ENCODE measurements around a stretch of chr2.

DNA sequence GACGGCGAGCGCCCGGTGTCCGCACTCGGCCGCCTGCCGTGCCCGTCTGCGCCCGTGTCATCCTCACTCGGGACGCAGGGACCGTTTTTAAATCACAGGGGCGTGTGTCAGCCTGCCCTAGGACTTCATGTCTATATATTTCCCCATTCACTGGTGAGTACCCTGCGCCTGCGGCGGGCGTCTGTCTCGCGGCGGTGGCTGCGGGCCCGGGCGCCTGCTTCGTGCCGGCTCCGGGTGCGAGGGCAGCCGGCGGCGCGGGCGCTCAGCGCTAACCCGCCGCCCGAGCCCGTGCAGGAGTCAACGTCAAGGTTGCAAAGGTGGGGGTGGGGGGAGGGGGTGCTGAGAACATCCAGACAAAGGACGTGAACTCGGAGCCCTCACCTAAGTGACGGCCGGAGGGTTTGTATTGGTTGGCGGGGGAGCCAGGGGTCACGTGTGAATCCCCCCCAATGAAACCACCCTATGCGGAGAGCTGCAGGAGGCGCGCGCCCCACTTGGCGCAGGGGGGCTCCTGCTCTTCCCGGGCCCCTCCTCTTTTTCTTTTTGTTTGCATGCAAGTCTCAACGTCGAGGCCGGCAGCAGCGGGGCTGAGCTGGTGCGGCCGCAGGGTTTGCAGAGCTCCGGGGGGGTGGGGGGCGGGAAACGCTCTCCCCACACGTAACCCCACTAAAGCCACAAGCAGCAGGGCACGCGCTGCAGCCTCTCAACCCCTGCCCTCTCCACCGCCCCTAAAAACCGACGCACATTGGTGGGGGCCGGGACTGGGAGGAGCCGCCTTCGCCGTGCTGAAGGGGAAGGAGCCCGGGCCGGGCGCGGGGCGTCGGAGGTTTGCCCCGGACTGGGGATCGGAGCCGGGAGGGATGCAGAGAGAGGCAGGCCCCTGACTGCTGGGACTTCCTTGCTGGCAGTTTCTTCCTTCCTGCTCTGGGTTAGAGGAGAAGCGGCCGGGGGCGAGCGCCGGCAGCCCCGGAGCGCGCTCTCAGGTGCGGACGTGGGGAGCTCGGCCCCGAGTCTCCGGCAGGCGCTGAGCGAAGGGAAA, 597 bp downstream of the LBH start:
- PRO-cap: bidirectional peak, plus-strand start at position 463 of the sequence, minus-strand start at position 387 of the sequence; unidirectional peak, plus-strand start at position 745 of the sequence; unidirectional peak, plus-strand start at position 795 of the sequence; unidirectional peak, plus-strand start at position 932 of the sequence

GRCh38 chr2:30233354-30233916, 2.1 kb downstream of the LBH start:
- PRO-cap: no peak

- PRO-cap: no peak
These were observed 25.5 kb upstream of the LCLAT1 start for GRCh38 chr2:30421431-30422015.

GRCh38 chr2:31489610-31489860, 75.0 kb upstream of the XDH start:
- PRO-cap: no peak

DNA sequence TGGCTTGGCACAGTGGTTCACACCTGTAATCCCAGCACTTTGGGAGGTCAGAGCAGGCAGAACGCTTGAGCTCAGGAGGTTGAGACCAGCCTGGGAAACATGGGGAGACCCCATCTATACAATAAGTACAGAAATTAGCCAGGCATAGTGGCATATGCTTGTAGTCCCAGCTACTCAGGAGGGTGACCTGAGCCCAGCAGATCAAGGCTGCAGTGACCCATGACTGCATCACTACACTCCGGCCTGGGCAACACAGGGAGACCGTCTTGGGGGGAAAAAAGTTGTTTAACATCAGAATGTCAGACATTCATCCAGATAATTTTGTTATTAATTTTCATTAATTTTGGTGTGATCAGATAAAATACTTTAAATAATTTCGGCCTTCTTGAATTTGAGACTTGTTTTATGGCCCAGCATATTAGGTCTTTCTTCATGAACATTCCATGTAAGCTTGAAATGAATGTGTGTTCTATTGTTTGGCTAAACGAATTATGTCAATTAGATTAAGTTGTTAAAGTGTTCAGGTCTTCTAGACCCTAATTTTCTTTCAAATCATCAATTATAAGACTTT, 161.4 kb downstream of the MEMO1 start:
- PRO-cap: no peak

GRCh38 chr2:31941007-31941872, 69.6 kb downstream of the MEMO1 start:
- PRO-cap: no peak

DNA sequence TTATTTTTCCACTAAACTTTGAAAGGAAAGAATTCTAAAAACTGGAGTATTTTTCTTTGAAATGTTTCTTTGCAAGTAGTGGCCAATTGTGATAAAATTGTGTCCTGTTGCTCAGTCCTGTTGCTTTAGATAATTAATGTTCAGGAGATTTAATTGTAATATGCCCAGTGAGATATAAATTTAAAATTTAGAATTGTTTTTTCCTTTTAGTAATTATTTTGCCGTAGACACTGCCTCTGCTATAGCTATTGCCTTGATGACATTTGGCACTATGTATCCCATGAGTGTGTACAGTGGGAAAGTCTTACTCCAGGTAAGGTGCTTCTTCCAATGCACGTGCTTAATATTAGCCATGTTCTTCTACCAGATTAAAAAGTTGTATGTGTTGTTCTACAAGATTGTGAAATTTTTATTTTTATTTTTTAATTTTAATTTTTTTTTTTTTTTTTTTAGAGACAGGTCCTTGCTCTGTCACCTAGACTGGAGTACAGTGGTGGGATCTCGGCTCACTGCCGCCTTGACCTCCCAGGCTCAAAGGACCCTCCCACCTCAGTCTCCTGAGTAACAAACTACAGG, 38.8 kb downstream of the SLC30A6 start:
- PRO-cap: no peak

- PRO-cap: no peak
These were observed 106.2 kb downstream of the BIRC6 start for GRCh38 chr2:32463020-32463444.

GRCh38 chr2:33121481-33121697, 174.6 kb downstream of the LTBP1 start:
- PRO-cap: no peak

GRCh38 chr2:33242750-33243399, 233.6 kb upstream of the RASGRP3 start:
- PRO-cap: no peak

- PRO-cap: no peak
These were observed 128.7 kb upstream of the FAM98A start for GRCh38 chr2:33727675-33728340.

- PRO-cap: no peak
These were observed 270.8 kb upstream of the CRIM1 start for GRCh38 chr2:36084685-36085214.

- PRO-cap: no peak
These were observed 12.4 kb downstream of the CRIM1 start for GRCh38 chr2:36367826-36368490.

DNA sequence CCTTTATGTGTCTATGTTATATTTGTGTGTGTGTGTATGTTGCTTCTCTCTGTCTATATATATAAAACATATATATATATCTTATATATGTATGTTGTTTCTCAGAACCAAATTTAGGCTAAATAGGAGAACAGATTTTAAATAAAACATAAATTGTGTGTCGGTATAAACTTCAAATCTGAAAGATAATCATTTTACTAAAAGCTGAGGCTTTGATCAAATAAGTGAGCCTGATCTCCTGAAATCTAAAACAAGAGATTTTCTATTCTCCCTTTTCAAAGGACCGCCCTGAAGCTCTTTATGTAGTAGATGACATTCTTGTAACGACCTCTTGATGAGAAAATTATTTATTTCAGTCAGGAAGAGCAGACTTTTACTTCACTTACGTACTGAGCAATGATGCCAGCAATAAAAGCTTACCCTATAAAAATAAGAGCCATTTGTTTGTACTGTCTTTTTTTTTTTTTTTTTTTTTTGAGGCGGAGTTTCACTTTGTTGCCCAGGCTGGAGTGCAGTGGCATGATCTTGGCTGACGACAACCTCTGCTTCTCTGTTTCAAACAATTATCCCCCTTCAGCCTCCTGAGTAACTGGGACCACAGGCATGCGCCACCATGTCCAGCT, 39.1 kb downstream of the CRIM1 start:
- PRO-cap: no peak

DNA sequence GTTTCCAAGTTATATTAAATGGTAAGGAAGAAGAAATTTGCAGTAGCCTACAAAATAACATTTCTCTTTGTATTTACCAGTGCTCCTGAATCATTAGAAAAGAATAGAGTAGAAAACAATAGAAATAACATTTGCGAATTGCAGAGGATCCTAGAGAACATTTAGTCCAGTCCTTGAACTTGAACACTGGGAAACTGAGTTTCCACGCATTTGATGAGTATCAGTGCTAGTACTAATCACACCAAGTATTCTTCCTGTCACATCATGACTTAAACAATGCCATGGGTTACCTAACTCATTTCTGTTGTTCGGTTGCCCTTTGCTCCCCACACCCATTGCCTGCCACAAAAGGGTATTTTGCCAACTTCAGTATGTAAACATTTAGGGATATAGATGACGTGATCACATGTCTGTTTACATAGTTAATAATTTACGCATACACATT, 42.2 kb downstream of the CRIM1 start:
- PRO-cap: no peak

GRCh38 chr2:36400140-36400733, 44.7 kb downstream of the CRIM1 start:
- PRO-cap: no peak

DNA sequence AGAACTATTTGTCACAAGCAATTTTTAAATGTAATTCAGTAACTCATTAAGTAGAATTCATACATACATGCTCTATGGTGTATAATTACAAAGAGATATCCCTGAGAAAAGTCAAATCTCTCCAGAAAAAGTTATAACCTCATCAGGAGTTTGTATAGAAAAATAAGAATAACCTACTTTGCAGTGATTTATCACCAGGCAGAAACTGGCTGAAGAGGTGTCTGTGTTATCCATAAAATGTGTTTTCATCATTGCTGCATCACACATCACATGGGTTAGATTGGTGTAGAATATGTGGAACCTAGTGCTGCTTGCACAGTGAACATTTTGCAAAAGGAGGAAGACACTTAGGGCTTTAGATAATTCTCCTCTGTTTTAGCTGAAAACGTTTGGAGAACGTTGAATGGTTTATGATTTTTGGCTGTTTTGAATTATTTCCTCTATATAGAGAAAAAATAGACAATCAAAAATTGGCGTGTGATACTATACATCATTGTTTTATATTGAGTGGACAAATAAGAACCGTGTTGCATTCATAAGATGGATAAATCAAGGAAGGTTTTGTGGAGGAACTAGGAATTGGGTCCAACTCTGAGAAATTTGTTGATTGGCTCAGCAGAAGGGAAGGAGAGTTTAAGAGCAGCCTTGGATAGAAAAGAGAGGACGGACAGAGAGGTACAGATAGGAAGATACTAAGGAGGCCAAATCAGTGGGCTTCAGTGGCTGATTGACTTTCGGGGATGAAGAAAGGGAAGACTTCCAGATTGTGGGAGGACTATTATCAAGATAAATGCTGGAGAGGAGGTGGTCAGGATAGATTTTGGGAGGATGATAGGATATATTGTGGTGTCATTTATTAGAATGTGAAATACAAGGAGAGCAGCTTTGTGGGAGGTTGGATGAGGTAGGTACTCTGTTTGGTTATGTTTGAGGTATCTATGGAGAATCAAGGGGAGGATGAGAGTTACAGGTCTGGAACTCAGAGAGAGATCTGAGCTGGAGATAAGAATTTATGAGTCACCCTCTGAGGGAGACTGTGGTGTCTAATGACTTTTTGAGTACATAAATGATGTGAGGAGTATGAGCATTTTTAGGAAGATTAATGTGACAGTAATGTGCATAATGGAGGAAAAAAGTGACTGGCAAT, 47.7 kb downstream of the CRIM1 start:
- PRO-cap: no peak

DNA sequence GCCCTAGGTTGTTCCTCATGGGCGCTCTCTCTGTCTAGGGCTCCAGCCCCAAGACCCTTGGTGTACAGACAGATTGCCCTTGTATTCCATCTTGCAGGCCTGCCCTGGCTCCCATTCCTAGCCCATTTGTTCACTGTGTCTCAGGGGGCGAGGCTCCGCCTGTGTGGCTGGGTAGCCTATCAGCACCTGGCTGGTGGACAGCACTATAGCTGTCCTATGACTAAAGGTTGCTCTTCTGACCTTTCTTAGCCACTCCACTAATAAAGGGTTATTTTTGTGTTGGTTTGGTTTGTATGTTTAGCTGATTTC, 72.1 kb downstream of the CRIM1 start:
- PRO-cap: no peak

GRCh38 chr2:36432421-36432932, 76.9 kb downstream of the CRIM1 start:
- PRO-cap: unidirectional peak, minus-strand start at chr2:36432575

DNA sequence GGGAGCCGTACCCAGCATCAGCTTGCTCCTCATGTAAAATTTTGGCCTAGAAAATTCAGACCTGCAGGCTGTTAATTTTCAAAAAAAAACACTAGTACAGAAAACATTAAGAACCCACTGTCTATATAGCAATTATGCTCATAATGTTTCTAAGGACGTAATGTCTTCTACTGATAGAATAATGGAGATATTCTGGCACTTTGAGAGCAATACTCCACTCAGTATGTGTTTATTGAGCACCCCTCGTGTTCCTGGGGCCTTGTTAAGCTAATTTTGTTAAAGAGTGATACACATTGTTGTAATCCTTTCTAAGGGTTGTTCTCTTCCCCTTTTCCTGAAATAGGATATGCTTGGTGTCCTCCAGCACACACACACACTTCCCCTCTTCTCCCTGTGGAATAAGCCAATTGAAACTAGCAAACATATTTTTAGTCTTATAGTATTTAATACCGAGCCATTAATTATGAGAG, 114.0 kb downstream of the CRIM1 start:
- PRO-cap: no peak

All from trachea (tissue), 1 donor.